Cardiac muscle cell (in vitro differentiated cells and primary cell): ENCODE measurements around the genes PDE11A and FKBP7.

DNA sequence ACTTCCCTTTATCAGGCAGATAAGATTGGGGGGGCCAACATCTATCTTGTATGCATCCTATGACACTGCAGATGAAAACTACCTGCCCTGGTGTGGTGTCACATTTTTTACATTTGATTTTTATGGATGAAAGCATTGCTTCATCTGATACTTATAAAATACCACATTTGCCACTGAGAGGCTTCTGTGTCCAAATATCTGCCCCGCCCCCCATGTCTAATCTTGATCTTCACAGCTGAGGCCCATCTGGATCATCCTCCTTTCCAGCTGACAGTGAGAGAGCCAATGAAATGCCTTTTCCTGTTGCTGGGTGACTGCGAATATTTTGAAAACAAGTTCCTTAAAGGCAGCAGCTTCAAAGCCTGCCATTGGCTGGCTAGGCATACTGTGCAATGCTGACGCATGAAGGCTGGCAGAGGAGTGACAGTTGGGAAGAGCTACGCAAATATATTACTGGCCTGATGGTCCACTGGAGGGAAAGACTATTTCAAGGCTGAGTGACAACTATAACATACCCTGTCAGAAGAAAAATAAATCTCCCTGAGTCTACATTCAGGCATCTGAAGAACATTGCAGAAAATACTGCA lies 135.3 kb upstream of the TTC30A start:
- RAMPAGE, long total RNA, result no peak
- RRBS, result no CpG with 5 or more reads among the region's 4 CpGs

DNA sequence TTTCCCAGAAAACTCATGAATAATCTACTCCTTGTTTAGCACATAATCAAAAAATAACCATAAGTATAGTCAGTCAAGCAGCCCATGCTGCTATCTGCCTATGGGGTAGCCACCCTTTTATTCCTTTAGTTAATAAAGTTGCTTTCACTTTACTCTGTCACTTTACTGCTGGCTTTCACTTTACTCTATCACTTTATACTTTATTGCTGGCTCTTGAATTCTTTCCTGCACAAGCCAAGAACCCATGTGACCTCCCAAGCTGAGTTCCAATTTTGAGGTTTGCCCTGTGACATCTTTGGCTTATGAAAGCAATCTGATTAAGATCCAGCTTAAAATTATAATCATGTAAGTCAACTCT lies 165.9 kb upstream of the TTC30A start:
- RAMPAGE, long total RNA, result no peak

DNA sequence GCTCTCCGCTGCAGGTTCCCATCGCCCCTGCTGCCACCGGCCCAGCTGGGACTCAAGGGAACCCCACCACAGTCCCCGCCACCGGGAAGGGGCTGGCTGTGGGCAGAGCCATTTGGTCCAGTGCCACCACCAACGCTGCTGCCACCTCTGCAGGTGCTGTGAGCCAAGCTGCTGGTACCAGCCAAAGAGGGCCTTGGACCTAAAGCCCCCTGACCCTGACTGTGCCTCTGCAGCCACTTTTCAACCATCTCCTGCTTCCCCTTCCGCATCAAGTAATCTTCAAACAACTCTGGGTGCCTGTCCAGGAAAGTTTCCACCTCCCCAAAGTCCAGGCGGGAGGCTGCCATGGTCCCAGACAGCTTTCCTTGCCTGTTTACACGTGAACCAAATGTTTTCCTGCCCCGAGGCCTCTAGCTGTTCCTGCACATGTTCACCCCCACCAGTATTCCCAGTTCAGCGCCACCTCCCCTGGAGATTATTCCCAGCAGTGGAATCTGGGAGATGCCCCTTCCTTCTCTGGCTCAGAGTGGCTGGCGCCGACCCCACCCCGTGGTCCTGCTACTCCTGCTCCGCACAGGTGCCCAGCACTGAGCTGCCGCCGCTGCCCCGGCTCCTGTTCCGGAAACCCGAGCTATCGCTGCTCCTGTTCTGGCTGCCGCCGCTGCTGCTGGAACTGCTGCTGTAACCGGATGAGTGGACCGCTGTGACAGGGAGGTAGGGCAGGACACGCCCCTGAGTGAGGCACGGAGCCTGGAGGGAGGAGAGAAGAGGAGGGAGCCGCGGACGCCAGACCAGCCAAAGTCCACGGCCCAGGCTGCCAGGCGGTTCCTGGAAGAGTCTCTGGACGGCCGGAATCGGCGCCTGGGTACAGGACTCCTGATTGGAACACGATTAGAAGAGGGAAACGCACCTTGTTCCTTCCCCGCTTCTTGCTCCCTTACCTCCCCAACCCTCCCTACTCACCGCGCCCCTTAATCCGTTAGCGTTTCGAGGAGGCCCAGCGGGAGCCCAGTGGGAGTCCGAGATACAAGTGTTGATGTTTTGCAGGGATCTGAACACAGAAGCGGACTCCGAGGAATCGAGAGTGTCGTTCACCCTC lies at the start of gene PDE11A:
PDE11A (minus strand) TSS at position 687 of the 1,099 bp plus-strand sequence.
- RAMPAGE, long total RNA, result no peak
- RRBS, result 34% methylated on average over 11 of the region's 50 CpGs

DNA sequence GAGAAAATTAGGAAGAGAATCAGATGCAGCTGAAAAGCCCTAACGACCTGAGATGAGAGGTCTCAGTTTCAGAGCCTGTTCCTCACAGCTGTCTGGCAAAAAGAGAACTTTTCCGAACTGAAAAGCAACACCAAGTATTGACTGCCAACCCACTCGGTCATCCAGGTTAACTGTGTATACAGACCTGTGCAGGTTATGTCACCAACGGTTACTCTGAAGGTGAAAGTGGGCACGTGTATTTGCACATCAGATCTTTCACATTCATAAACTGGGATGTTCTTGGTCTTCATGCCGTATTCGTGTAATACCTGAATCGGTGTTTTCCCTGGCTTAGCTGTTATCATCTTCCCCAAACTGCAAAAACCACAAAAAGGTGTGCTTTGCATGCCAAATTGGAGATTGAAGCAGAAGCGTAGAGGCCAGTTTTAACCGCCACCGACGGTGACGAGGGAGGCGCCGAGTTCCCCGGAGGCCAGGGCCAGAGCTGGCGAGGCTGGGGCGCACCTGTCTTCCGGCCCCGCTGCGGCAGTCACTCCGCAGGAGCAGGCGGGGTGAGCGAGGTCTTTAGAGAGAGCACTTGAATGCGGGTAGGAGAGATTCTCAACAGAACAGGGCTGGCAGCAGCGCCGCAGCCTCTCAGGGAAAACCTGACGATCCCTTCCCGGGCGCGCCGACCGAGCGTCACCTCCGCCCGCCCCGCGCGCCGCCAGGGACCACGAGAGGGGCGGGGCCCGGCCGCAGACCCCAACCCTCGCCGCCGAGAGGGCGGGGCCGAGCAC lies 728 bp downstream of the PRKRA start:
- RAMPAGE, long total RNA, result no peak
- RRBS, result 2% methylated on average over 24 of the region's 49 CpGs

DNA sequence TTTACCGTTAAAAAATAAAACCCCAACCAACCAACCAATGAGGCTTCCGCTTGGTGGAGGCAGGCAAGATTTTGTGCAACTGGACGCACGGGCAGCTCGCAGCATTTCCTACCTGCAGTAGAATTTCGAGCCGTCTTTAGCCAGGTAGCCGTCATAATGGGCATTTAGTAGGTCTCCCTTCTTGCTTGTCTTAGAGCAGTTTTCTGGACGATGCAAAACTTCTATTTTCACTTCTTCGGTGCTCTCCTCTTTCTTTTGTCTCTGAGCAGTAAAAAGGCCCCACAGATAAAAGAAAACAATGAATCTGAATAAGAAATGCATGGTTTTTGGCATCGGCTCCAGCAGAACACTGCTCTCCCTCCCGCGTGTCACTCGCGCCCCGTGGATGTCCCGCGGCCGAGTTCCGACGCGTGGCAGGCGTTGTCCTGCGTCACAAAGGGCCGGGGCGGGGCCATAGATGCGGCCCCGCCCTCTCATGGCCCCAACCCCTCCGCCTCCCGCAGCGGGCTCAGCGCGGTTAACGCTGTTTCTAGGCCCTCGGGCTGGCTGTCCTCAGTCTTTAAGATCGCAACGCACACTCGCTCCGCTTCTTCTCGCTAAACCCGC lies at the start of gene FKBP7:
FKBP7 (minus strand) TSS at position 434 of the 606 bp plus-strand sequence.
- RAMPAGE, long total RNA, result start-site peak on the minus strand centred at position 403 of the sequence, 90 bp wide, 1,971 and 450 reads in 2 replicates
- RRBS, result no CpG with 5 or more reads among the region's 41 CpGs

DNA sequence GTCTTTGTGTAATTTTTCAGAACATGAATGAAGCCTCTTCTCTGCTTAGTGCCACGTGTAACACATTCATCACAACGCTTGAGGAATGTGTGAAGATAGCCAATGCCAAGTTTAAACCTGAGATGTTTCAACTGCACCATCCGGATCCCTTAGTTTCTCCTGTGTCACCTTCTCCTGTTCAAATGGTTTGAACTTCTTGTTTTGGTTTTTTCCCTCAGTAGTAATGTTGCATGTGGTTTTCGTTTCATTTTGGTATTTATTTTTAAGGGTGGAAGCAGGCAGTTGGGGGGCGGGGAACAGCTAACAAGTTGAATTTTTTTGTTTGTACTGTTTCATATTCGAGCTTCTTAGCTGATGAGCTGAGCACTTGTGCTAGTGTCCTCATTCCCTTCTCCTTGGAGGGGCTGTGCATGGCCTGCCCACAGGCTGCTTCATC lies 15.2 kb downstream of the PLEKHA3 start:
- RAMPAGE, long total RNA, result no peak
- RRBS, result no CpG with 5 or more reads among the region's 6 CpGs

DNA sequence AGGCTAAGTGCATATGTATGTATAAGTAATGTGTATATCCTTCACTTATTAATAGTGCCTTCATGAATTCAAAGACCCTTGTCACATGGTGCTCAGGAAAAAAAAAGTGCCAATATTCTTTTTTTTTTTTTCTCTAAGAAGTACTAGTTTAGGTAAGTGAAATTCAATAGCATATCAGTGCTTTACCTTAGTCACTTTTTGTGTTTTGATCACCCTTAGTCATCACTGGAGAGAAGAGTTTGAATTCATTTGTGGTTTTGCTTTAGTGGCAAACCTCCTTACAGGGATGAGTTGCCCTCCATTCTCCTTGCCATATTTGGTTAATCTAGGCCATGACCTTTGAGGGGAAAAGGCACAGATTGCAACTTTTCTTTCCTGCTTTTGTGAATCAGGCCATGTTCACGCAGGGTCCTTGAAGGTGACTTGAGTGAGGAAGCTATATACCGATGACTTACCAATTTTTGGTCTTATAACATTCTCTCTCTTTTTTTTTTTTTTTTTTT lies 34.4 kb downstream of the PLEKHA3 start:
- RAMPAGE, long total RNA, result no peak
- RRBS, result no CpG with 5 or more reads among the region's 2 CpGs

DNA sequence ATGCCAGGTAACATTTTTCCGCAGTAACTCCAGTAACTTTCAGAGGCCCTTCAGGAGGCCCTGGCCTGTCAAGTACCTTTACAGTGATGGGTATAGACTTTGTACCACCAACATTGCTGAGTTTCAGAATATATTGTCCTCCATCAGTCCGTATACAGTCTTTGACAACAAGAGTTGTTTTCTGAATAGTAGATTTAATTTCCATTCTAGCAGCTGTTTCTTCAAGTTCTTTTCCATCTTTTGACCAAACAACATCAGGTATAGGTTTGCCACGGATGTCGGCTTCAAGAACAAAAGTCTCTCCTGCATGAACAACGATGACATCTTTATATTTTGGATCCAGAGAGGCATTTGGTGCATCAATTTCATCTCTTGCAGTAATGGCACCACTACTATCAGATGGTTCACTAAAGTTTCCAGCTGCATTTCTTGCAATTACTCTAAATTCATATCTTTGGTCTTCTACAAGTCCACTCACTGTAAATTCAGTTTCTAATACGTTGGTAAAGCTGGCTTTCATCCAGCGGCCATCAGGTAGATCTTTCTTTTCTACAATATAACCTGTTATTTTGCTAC lies 83.8 kb downstream of the PLEKHA3 start:
- RAMPAGE, long total RNA, result no peak
- RRBS, result no CpG with 5 or more reads among the region's 7 CpGs

- RAMPAGE, long total RNA, result no peak
- RRBS, result 89% methylated on average over 3 of the region's 22 CpGs
These were observed 31.3 kb downstream of the TTN start for GRCh38 chr2:178775506-178776768.

DNA sequence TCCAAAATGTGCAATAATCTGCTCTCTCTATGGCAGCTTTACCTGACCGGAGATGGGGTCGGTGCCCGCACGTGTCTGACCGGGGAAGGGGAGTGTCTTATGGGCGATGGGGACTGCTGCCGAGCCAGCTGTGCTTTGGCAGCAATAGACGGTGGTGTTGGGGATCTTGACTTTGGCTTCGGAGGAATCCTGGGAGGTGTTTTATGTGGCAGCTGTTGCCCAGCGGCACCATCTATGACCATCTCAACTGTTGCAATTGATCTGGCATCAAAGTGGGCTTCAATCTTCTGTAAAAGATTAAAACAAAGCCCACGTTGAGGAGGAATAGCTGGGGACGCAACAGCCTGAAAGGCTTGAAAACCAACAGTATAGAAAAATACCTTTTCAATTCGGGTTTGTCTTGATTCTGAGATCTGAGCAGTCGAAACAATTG lies 7.8 kb downstream of the TTN start:
- RAMPAGE, long total RNA, result no peak
- RRBS, result no CpG with 5 or more reads among the region's 14 CpGs

GRCh38 chr2:178801913-178802565 lies 5.2 kb downstream of the TTN start:
- RAMPAGE, long total RNA, result no peak
- RRBS, result no CpG with 5 or more reads among the region's 13 CpGs

GRCh38 chr2:178804922-178805358 lies 2.3 kb downstream of the TTN start:
- RAMPAGE, long total RNA, result no peak
- RRBS, result no CpG with 5 or more reads among the region's 4 CpGs

DNA sequence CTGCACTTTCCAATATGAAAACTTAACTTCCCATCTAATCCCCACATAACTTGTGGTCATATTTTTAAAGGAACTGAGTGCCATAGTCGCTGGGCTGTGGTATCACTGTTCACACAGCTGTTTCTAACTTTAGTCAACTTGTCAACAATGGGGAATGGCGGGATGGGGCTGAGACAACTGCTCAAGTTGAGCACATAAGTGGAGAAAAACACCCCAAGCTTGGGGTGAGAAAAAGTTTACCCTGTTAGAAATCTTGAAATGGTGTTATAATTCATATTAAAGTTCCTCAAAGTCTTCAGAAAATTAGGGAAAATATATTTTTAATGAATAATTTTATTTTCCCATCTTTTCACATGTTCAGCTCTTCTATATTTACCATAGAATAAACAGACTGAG lies 52.1 kb upstream of the TTN start:
- RAMPAGE, long total RNA, result no peak
- RRBS, result no CpG with 5 or more reads among the region's 2 CpGs

DNA sequence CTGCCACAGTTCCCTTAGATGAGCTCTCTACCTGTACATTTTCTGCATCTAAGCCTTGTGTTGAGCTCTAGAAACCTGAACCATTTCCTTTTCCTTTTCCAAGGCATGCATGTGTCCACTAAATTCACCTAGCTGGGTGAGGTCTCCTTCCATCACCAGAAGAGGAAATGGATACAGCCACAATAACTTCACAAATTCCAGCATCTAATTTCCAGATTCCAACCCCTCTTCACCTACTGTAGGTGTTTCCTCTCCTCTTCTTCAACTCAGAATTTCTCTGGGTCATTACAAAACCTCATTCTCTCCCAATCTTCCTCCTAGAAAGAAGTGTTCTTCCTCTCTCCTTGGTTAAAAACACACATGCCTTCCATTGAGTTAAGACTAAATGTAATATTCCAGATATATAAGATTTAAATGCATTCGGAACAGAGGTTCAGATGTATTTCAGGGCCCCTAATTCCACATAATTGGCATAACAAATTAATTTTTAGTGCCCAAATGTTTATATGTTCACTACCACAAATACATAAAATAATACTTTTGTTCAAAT lies 44.0 kb downstream of the SESTD1 start:
- RAMPAGE, long total RNA, result no peak
- RRBS, result no CpG with 5 or more reads among the region's 1 CpG

DNA sequence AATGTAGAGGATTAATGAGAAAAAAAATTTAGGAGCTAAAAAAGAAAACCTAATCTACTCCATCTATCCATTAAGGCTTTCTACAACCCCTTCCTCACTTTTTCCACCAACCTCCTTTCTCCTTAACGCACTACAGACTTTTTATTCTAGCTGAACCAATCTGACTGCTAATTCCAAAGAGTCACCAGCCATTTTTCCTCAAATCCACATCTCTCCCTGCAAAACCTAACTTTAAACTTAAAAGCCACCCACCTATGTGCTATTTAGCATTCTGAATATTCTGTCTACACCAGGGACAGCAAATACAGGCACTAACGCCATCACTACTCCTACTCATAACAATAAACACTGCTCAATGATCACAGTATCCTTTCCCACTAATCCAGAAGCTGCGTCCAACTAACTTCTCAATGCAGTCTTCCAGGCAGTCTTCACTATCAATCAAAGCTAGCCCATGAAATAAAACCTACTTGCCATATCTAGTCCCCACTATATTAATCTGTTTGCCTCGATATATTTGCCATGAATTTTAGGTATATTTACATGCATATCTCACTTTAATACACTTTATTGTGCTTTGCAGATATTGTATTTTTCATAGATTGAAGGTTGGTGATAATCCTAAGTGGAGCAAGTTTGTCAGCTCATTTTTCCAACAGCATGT lies 10.3 kb downstream of the SESTD1 start:
- RAMPAGE, long total RNA, result no peak
- RRBS, result no CpG with 5 or more reads among the region's 4 CpGs

DNA sequence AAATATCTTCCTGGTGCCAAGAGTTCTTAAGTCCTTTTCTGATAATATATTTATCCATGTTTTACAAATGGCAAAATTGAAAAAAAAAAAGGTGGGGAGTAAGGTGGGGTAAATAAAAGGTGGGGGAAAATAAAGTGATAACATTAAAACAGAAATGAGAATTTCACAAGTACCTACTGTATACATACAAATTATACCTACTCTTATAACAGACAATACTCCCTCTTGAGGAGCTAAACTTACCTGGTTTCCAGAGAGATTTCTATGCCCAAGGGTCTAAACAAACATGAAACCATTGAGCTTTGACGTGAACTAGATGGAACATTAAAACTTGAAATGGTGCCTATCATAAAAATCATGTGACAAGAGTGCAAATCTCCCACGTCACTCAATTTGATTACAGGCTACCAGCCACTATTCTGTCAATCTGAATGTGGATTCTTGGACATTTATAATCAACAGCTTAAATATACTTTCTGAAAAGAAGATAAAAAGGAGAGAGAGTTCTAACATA lies 297.0 kb upstream of the SESTD1 start:
- RAMPAGE, long total RNA, result no peak
- RRBS, result no CpG with 5 or more reads among the region's 2 CpGs

DNA sequence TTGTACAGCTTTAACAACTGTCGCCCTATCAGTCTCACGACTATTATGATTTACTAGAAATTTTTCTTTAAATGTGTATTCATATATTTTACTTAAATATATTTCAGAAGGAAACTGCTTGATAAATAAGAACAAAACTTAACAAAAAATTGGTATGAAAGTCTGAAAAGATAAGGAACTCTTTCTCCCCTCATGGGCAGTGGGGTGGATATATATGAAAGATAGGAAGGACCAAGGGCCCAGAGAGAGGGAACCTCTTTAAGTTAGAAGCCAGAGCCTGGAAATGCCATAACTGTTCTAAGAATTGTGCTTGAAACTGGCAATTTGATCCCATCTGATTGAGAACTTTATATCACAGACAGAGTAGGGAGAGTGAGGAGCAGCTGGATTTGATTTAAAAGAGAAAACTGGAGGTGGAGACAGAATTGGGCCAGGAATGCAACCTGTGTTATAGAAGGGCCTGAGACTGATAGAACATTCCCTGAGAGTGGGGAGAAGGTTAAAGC lies 36.3 kb downstream of the UBE2E3 start:
- RAMPAGE, long total RNA, result no peak
- RRBS, result no CpG with 5 or more reads among the region's 2 CpGs

- RAMPAGE, long total RNA, result no peak
- RRBS, result no CpG with 5 or more reads among the region's 2 CpGs
These were observed 143.4 kb downstream of the UBE2E3 start for GRCh38 chr2:181123739-181124291.

- RAMPAGE, long total RNA, result no peak
- RRBS, result no CpG with 5 or more reads among the region's 3 CpGs
These were observed 151.6 kb upstream of the ITGA4 start for GRCh38 chr2:181305464-181306125.

DNA sequence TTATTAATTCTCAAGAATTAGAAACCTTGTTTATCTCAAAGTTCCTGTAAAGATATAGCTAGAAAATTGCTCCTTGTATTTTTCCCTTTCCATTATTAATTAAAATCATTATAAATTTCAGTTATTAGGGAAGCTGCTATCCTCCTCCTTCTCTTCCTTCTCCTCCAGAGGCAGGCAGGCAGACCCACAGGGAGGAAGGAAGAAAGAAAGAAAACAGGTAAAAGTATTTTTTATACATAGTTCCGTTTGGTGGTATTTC lies 19.6 kb upstream of the ITGA4 start:
- RAMPAGE, long total RNA, result no peak
- RRBS, result no CpG with 5 or more reads among the region's 1 CpG